Fibroblast of villous mesenchyme (primary cell): ENCODE measurements around a stretch of chr9.

GRCh38 chr9:12698291-12698744, 5.1 kb downstream of the TYRP1 start:
- CAGE, long polyA plus RNA: no peak

DNA sequence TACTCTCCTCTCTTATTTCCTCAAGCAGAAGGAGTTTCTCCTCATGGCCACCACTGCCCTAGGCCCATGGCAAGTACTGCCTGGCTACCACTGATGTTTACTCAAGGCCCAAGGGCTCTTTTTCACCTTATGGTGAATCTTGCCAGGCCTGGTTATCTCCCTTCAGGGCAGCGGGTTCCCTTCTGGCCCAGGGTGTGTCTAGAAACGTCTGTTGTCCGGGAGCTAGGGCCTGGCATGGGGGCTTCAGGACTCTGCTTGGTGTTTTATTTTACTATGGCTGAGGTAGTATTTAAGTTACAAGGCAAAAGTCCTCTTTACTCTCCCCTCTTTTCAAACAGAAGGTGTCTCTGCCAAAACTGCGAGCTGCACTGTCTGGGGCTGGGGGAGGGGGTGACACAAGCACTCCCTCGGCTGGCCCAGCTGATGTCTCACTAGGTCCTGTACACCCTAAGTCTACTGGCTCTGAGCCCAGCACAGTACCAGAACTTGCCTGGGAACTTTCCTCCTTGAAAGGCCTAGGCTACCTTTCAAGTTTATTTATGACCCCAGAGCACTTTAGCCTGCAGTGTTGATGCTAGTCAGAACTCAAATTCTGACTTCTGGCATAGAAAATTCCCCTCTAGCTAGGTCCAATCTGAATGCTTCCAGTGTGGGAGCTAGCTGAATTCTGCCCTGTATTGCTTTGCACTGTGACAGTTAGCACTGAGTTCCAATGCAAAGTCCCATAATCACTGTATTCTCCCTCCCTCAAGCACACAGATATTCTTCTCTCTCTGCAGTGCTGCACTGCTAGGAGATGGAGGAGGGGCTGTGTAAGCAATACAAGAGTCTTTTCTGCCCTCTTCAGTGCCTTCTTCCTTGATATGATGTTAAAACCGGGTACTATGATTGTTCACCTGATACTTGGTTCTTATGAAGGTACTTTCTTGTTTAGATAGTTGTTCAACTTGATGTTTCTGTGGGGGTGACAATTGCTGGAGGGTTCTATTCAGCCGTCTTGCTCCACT, 10.4 kb downstream of the LURAP1L start:
- CAGE, long polyA plus RNA: no peak

- CAGE, long polyA plus RNA: no peak
Observed at GRCh38 chr9:12813481-12814243, 38.8 kb downstream of the LURAP1L start.

DNA sequence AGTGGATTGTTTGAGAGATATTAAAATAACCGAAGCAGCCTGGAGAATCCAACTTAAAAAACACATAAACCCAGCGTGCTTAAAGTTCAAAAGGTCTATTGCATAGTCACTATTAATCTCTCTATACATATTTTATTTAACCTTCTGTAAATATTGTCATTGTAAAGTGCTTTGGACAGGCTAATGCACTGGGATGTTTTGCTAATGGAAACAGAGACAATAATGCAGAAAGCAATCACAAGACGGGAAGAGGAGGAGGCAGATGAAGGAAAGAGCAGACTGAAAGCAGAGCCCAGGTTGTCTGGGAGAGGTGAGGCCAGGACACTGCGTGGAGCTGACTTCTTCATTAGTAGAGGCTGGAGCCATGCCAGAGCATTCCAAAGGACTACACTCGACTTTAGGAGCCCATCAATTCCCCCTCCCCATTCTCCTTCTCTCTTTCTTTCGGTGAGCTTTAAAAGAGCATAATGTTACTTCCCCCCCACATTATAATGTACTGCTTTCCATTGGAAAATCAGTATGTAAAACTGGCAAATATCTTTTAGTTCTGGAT, 307.2 kb upstream of the MPDZ start:
- CAGE, long polyA plus RNA: no peak

GRCh38 chr9:13728858-13729438, 449.5 kb upstream of the MPDZ start:
- CAGE, long polyA plus RNA: no peak

GRCh38 chr9:14029783-14030855, 283.8 kb downstream of the NFIB start:
- CAGE, long polyA plus RNA: no peak

- CAGE, long polyA plus RNA: no peak
Observed at GRCh38 chr9:14030856-14031658, 282.9 kb downstream of the NFIB start.

GRCh38 chr9:14200786-14201503, 113.0 kb downstream of the NFIB start:
- CAGE, long polyA plus RNA: no peak

- CAGE, long polyA plus RNA: no peak
Observed at GRCh38 chr9:14304210-14304679, 9.7 kb downstream of the NFIB start.

- CAGE, long polyA plus RNA: no peak
Observed at GRCh38 chr9:14311853-14312295, 2.1 kb downstream of the NFIB start.

- CAGE, long polyA plus RNA: no peak
Observed at GRCh38 chr9:14348393-14349425, 34.8 kb upstream of the NFIB start.

- CAGE, long polyA plus RNA: no peak
Observed at GRCh38 chr9:14419273-14419732, 105.4 kb upstream of the NFIB start.

GRCh38 chr9:14515572-14516183, 177.6 kb downstream of the ZDHHC21 start:
- CAGE, long polyA plus RNA: no peak

GRCh38 chr9:14868751-14869211, 41.4 kb downstream of the FREM1 start:
- CAGE, long polyA plus RNA: no peak

DNA sequence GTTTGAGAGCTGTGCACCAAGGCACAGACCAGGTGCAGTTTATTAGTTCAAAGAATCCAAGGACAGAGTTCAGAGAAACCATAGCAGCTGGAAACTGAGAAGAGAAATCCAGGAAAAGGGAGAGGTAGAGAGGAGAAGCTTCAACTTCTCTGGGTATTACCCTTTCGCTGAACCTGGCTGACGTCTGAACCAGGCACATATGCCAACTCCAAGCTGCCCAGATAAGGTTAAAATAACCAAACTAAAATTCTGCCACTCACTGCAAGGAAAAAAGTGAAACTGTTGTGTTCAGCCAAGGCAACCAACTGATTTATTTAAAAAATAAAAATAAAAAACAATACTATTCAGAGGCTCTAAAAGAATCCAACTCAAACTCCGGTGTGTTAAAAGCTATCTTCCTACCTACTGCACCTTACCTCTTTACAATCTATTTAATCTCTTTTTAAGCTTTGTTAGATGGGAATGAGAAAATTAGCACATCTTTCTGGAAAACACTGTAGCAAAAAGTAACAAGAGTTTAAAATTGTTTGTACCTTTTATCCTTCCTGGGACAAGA, 23.6 kb upstream of the TTC39B start:
- CAGE, long polyA plus RNA: no peak

- CAGE, long polyA plus RNA: no peak
Observed at GRCh38 chr9:16543344-16544059, 327.0 kb downstream of the BNC2 start.

DNA sequence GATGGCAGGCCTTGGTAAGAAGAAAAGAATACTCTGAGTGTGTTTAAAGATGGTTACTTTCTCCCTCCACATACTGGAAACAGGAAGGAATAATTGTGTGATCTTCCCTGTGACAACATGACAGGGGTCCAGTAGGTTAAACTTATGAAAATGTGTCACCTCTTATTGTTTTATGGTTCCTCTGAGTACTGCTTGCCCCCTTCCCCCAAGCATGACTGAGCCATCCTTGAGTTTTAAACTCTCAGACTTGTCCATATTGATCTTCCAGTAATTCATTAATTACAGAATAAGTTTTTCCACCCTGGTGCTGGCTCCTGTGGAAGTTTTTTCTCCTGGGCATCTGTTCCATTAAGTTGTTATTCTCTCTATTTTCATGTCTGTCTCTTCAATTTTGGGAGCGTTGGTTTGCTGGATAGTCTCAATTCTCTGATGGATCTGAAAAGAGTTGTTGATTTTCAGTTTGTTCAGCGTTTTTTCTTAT, 95.8 kb downstream of the CNTLN start:
- CAGE, long polyA plus RNA: no peak

GRCh38 chr9:19229413-19229701, 1.1 kb upstream of the DENND4C start:
- CAGE, long polyA plus RNA: no peak

- CAGE, long polyA plus RNA: no peak
Observed at GRCh38 chr9:19787994-19788488, 796 bp downstream of the SLC24A2 start.

GRCh38 chr9:20618052-20618832, 4.1 kb downstream of the MLLT3 start:
- CAGE, long polyA plus RNA: no peak